Right lobe of liver (tissue), 4 donors: ENCODE results near the genes ASTE1, MRPL3, CPNE4 and SLCO2A1.

GRCh38 chr3:129794094-129794790, 99.3 kb downstream of the TMCC1 start:
- PRO-cap, 4 experiments = no peak in any of the 4 experiments
- RAMPAGE, long total RNA, 2 experiments = no peak in any of the 2 experiments

- PRO-cap, 4 experiments = no peak in any of the 4 experiments
- RAMPAGE, long total RNA, 2 experiments = no peak in any of the 2 experiments
Observed at GRCh38 chr3:129827645-129828695, 65.5 kb downstream of the TMCC1 start.

DNA sequence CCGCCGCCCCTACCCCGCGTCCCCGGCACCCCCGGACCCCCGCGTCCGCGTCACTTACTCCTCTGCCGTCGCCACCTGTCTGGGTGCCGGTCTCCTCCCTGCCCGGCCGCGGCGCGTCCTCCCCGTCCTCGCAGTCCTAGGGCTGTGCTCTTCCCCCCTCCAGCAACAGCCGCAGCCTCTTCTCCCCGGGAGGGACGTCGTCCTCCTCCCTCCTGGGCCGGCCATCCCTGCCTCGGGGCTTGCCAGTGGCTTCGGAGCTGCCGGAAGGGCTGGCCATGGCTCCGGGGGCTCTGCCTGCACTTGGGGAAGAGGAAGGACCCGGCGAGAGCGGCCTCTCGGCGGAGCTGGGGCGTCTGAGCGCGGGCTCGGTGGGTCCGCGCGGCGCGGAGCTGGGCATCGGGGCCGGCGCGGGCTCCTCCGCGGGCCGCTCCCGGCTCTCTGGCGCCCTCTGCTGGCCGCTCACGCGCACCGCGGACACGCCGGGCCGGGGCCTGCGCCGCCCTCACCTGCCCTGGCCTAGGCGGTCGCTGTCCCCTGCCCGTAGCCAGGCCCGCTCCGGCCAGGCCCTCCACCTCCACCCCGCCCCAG, 28.3 kb downstream of the TRH start:
- PRO-cap, 4 experiments = no peak in any of the 4 experiments
- RAMPAGE, long total RNA, 2 experiments = no peak in any of the 2 experiments

DNA sequence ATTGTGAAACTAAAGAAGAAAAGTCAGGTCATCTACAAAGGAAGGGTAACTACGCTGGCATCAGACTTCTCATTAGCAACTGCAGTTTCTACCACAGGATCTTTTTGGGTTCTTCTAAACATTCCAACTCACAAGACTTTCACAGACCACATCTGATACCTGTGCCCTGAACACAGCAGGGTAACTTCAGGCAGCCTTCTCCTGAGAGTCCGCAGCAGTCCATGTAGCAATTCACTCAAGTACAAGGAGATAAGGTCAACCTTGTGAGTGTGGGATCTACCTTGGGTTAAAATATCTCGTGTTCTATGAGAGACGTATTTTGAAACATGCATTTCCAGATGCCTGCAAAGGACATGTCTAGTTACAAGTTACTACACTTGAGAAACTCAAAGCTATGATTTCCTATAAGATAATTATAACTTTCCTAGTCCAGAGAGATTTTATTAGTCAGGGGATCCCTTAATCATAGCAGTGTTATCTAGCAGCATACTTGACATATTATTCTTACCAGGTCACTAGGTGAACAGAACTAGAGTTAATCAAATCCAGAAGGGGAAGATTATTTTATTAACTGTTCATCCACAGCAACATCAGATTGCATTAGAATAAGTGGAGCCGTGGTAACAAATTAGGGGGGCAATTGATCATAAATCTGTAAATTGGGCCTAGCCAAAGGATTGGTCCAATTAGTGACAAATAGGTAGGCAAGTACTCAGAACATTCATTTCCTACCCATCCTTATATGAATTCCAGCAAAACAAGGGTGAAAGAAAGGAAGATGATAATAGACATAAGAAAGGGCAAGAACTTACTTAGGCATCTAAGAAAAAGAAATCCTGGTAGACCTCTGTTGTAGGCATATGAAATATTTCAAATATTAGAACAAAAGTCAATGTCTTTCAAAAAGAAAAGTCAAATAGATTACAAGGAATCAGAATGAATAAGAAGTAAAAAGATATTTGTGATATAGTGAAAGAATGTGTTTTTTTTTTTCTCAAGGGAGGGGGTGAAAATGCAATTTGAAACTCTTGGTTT, 66.2 kb downstream of the ASTE1 start:
- PRO-cap, 4 experiments = no peak in any of the 4 experiments
- RAMPAGE, long total RNA, 2 experiments = no peak in any of the 2 experiments

DNA sequence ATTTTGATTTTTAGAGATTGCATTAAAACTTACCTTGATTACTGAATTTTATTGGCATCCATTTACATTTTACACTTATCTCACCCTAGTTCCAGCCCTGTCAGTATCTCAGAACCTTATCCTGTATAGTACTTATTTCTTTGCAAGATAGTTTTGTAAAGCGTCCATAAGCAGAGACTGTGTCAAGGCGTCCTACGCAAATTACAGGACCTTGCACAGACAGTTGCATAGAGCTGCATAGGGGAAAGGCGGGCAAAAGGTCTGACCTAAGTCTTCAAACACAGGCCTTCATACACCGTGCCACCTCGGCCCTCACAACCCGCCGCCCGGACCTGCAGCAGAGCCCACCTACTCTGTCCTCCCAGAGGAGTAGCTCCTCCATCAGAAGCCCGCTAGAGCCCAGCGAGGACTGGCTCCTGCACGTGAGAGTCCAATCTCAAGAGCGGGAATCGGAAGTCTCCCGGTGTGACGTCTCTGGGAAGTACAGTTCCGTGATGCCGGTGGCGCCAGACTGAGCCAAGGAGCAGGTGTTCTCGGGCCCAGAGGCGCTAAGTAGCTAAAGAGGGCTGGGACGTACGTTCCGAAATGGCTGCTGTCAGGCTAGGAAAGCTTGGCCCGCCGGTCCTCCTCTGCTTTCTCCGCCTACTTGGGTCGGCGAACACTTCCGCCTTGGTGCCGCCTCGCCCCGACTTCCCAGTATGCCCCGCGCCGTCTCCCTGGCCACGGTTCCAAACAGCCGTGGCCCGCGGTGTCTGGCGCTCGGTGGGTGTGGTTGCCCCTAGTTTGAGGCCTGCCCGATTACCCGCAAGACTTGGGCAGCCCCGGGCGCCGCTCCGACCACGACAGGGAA, at the start of gene ASTE1:
TSS of gene ASTE1 (minus strand) at position 671 of the 850 bp plus-strand sequence.
- PRO-cap, 4 experiments = peak in 4 of 4 experiments; most common plus-strand start position 725 of the sequence (in 3); most common minus-strand start position 644 of the sequence (in 3)
- RAMPAGE, long total RNA, 2 experiments = start-site peak on the plus strand in 1 of 2 experiments, centred at position 717 of the sequence, 13 reads per replicate; start-site peak on the minus strand in 2 of 2 experiments, centred at positions 611 to 628 of the sequence, 63 to 112 reads per replicate

- PRO-cap, 4 experiments = no peak in any of the 4 experiments
- RAMPAGE, long total RNA, 2 experiments = no peak in any of the 2 experiments
Observed at GRCh38 chr3:131042295-131042813, 15.7 kb downstream of the NEK11 start.

- PRO-cap, 4 experiments = peak in 4 of 4 experiments; most common plus-strand start chr3:131503053 (in 2); most common minus-strand start chr3:131502969 (in 3)
- RAMPAGE, long total RNA, 2 experiments = start-site peak on the minus strand in 2 of 2 experiments, at chr3:131502825-131502969 at its widest, 894 to 905 reads per replicate
Observed at GRCh38 chr3:131502470-131503297, at the start of gene MRPL3. TSS of gene MRPL3 (minus strand) at chr3:131502971.

GRCh38 chr3:132033907-132035363, at the start of gene CPNE4:
TSS of gene CPNE4 (minus strand) at chr3:132035014.
- PRO-cap, 4 experiments = no peak in any of the 4 experiments
- RAMPAGE, long total RNA, 2 experiments = no peak in any of the 2 experiments

DNA sequence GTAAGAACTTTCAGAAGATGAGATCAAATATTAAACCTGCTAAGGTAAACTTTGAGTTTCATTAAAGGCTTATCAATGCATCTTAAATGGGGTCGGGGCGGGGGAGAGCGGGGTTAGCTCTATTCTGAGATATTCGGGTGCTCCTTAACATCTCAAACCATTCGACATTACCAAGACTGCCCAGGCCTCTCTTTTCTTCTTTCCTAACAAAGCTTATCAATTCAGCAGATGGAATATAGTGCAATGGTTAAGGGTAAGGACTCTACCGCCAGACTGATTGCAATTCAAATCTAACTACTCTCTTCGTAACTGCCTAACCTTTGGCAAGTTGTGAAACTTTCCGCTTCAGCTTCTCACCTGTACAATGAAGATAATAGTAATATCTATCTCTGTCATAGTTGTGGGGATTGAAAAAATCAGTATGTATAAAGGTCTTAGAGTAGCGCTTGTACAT, 903 bp downstream of the UBA5 start:
- PRO-cap, 4 experiments = peak in 3 of 4 experiments; most common minus-strand start position 275 of the sequence (in 3)
- RAMPAGE, long total RNA, 2 experiments = no peak in any of the 2 experiments

- PRO-cap, 4 experiments = no peak in any of the 4 experiments
- RAMPAGE, long total RNA, 2 experiments = no peak in any of the 2 experiments
Observed at GRCh38 chr3:132704109-132704605, 18.1 kb downstream of the NPHP3 start.

DNA sequence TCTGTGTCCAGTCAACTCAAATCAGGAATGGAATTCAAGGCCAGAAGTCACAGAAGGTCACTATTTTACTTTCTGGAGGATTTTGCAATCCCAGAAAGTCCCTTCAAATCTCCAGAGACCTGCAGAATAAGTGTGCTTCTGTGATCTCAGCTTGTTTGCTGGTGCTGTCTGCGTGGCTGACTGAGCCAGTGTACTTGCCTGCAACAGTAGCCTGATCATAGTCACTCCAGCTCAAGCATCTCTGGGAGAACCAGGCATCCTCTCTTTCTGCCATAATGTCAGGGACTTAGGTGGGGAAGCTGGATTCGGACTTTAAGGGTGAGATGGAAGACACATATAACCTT, 69.6 kb downstream of the BFSP2 start:
- PRO-cap, 4 experiments = no peak in any of the 4 experiments
- RAMPAGE, long total RNA, 2 experiments = no peak in any of the 2 experiments

- PRO-cap, 4 experiments = peak in 1 of 4 experiments; most common plus-strand start chr3:133506580 (in 1); most common minus-strand start chr3:133506481 (in 1)
- RAMPAGE, long total RNA, 2 experiments = no peak in any of the 2 experiments
Observed at GRCh38 chr3:133506357-133506675, 67.2 kb upstream of the CDV3 start.

- PRO-cap, 4 experiments = peak in 2 of 4 experiments; most common plus-strand start chr3:133541323 (in 2); most common minus-strand start chr3:133541205 (in 1)
- RAMPAGE, long total RNA, 2 experiments = start-site peak on the plus strand in 1 of 2 experiments, at chr3:133541319-133541323 at its widest, 25 reads per replicate
Observed at GRCh38 chr3:133541054-133541471, 32.4 kb upstream of the CDV3 start.

DNA sequence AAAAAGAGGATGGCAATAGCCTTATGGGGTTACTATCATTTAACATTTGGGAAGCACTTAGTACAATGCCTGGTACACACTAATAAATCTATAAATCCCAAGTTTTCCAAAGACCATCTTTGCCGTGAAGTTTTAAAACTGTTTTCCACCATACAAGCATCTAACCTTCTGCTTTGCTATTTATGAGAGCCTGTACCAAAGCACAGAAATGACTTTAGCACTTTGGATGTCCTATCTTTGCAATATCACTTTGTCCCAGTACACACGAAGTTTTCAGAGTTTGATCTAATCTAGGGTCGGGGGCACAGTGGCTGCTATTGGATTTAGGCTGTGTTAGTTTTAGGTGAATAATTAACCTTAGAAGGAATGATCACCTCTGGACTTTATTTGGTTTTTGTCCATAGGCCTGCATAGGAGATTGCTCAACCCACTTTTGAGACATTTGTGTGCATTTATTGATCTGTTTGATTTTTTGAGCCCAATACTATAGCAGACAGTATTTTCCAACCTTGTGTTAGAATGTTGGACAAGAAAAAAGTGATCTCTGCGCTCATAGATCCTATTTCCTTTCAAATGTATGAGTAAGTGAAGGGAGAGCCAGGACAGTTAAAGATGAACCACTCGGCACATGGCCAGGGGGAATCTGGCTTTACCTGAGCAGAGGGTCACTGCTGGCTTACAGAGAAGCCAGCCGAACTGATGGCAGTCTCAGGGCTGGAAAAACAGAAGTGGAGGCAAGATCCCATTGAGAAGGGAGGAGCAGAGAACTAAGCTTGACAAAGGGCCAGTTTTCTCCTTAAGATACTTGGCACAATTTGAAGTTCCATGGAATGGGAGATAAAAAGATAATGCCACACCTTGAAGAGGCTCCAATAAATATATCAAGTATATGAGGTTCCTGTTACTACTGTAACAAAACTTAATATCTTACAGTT, 8.8 kb upstream of the TOPBP1 start:
- PRO-cap, 4 experiments = peak in 1 of 4 experiments; most common plus-strand start position 397 of the sequence (in 1); most common minus-strand start position 247 of the sequence (in 1)
- RAMPAGE, long total RNA, 2 experiments = no peak in any of the 2 experiments

GRCh38 chr3:133675643-133675911, 13.8 kb upstream of the TOPBP1 start:
- PRO-cap, 4 experiments = peak in 2 of 4 experiments; most common minus-strand start chr3:133675785 (in 2)
- RAMPAGE, long total RNA, 2 experiments = no peak in any of the 2 experiments

- PRO-cap, 4 experiments = peak in 3 of 4 experiments; most common plus-strand start chr3:133762743 (in 2)
- RAMPAGE, long total RNA, 2 experiments = no peak in any of the 2 experiments
Observed at GRCh38 chr3:133762497-133762998, 16.4 kb downstream of the TF start.

DNA sequence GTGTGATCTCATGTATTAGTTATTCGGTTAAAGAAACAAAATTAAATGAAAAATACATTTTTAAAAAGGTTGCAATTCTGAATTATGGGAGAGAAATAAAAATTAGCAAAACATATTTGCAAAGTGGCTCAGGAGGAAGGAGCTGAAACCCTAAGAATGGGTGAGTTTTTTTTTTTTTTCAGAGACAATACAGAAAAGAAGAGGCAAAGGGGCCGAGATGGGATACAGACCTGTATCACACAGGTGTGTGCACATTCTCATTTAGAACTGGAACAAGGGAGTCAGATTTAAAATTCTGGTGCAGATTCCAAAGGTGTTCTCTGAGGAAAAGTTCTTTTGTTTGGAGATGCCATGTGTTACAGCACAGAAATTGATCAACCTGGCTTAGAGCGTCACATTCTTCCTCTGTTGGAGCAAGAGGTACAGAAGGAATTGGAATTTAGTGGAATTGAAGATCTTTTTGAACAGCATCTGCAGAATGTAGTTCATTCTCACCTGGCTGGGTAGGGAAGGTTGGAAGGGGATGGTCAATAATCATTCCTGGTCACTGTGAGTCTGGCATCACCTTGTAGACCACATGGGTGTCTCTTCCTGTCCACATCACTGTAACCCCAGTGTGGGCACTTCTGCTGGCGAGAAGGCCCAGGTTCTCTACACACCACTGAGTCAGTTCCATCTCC, 28.6 kb downstream of the TF start:
- PRO-cap, 4 experiments = peak in 2 of 4 experiments; most common plus-strand start position 196 of the sequence (in 2)
- RAMPAGE, long total RNA, 2 experiments = no peak in any of the 2 experiments

DNA sequence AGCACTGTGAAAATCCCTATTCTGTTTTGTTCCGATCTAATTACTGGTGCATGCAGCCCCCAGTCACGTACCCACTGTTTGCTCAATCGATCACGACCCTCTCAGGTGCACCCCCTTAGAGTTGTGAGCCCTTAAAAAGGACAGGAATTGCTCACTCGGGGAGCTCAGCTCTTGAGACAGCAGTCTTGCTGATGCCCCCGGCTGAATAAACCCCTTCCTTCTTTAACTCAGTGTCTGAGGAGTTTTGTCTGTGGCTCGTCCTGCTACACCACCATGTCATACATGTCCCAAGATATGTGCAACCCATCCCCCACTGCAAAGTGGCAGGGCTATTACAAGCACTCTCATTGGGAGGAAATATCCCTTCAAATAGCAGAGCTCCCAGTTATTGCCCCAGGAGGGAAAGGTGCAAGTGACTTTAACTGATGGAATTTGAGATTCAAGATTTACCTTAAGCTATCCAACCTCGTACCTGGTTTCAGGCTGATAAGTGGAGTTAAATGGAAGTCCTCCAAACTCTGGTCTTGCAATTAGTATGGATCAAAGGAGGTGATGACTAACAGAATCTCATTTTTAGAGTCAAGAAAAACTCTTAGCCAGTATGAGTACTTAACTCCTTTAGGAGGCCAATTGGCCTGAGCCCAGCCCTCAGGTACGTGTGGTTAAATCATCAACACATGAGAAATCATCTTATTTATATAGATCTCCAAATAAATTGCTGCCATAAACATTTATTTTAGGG, 2.2 kb downstream of the SLCO2A1 start:
- PRO-cap, 4 experiments = no peak in any of the 4 experiments
- RAMPAGE, long total RNA, 2 experiments = no peak in any of the 2 experiments

GRCh38 chr3:134029230-134030303, at the start of gene SLCO2A1:
TSS of gene SLCO2A1 (minus strand) at chr3:134029925.
- PRO-cap, 4 experiments = peak in 4 of 4 experiments; most common minus-strand start chr3:134029925 (in 4)
- RAMPAGE, long total RNA, 2 experiments = no peak in any of the 2 experiments

DNA sequence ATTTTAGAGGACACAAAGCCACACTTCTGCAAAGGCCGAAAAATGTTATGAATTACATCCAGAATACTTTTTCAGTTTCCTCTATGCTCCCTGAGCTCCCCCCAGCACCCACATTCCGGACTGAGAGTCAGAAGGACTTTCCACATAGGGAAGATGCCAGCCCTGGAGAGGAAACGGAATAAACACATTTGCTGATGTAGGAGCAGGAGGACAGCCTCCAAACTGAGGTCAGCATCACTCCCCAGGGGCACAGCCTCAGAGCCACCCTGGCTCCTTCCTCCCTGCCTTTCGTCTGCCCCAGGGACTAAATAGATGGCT, 22.6 kb upstream of the SLCO2A1 start:
- PRO-cap, 4 experiments = no peak in any of the 4 experiments
- RAMPAGE, long total RNA, 2 experiments = no peak in any of the 2 experiments